Measurements from ENCODE around the genes DHRS9 and PHOSPHO2.

GRCh38 chr2:167250332-167251133 lies 42.3 kb upstream of the B3GALT1 start:
- RRBS: no CpG with 5 or more reads among the region's 15 CpGs

DNA sequence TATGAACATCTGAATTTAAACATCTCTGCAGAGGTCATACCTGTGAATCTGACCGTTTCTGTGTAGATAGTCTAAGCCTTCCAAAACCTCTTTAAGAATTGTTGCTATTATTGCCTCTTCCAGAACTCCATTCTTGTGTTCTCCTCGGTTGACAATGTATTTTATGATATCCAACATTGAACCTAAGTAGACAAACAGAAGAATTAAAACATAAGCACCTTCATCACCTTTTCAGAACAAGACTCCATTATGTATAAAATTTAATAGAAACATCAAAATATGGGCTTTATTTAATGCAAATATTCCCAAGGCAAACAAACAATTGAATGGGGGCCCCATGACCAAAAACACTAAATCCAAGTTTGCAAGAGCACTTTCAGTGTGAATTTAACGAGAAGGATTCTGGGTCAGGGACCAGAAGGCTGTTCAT lies 83.7 kb downstream of the STK39 start:
- RRBS: no CpG with 5 or more reads among the region's 3 CpGs

- RRBS: no CpG with 5 or more reads among the region's 4 CpGs
These were observed 65.5 kb downstream of the STK39 start for GRCh38 chr2:168181906-168182312.

GRCh38 chr2:169069281-169069955 lies at the start of gene DHRS9:
Gene DHRS9 (plus strand): TSS chr2:169069563.
- RRBS: no CpG with 5 or more reads among the region's 8 CpGs

DNA sequence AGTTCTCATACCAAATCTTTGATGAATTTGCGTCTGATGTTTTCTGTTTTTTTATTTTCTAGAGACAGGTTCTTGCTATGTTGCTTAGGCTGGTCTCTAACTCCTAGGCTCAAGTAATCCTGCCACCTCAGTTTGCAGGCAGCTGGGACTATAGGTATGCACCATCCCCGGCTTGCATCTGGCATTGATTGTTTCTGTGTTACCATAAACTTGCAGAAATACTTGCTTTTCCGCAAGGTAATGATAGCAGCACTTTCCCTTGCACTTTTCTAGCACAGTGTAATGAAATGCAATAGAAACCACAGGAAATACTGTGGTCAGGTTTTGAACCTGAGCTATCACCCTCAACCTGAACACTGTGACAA lies 38.2 kb downstream of the DHRS9 start:
- RRBS: no CpG with 5 or more reads among the region's 3 CpGs

DNA sequence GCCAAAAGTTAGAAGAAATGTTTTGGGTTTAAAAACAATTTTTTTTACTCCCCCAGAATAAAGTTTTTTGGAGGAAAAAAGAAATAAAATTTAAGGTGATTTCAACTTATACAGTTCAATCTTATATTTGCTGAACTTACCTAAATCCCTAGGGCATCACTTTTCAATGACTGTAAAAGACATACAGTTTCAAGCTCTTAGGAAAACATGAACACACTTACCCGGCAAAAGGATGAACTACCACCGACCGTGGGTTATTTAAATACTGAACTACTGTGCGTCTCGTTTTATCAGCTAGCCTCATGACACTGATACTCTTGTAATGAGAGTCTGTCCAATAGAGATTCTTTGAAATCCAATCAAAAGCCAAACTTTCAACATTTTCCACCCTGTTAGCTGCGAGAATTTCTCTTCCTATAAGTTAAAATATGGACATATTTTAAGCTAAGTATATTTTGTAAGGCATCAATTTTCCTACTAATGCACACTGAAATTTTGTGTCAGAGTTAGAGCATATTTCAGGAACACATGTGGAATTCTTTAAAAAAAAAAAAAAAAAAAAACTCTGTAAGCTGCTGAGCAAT lies 103.4 kb downstream of the LRP2 start:
- RRBS: no CpG with 5 or more reads among the region's 6 CpGs

DNA sequence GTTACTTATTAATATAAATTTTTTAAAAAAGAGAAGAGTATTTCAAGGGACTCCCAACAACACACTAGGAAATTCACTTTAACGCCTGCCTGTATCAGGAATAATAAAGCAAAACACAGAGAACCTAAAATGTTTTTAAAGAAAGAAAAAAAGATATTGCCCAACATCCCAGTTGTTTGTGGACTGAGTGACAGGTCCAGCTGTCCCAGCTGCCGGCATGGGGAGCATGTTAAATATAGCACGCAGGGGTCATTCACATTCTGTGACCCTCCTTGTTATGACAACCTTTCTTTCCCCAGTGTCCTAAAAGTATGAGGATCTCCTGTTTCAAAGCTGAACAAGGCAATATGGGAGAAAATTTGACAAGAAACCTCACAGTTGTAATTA lies 4.4 kb downstream of the KLHL41 start:
- RRBS: no CpG with 5 or more reads among the region's 3 CpGs

DNA sequence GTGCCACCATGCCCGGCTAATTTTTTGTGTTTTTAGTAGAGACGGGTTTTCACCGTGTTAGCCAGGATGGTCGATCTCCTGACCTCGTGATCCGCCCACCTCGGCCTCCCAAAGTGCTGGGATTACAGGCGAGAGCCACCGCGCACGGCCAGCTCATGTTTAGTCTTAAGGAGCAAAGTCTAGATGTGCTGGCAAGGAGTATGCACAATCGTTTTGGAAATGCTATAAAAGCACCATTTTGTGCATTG lies 1.2 kb downstream of the PPIG start:
- RRBS: no CpG with 5 or more reads among the region's 12 CpGs

- RRBS: 2% methylated on average over 4 of the region's 65 CpGs
These were observed at the start of gene PHOSPHO2 for GRCh38 chr2:169694088-169694958. Gene PHOSPHO2 (plus strand): TSS chr2:169694469.

- RRBS: no CpG with 5 or more reads among the region's 6 CpGs
These were observed 122.2 kb downstream of the UBR3 start for GRCh38 chr2:169949368-169950035.

GRCh38 chr2:170362680-170363616 lies 185.0 kb downstream of the MYO3B start:
- RRBS: no CpG with 5 or more reads among the region's 6 CpGs

DNA sequence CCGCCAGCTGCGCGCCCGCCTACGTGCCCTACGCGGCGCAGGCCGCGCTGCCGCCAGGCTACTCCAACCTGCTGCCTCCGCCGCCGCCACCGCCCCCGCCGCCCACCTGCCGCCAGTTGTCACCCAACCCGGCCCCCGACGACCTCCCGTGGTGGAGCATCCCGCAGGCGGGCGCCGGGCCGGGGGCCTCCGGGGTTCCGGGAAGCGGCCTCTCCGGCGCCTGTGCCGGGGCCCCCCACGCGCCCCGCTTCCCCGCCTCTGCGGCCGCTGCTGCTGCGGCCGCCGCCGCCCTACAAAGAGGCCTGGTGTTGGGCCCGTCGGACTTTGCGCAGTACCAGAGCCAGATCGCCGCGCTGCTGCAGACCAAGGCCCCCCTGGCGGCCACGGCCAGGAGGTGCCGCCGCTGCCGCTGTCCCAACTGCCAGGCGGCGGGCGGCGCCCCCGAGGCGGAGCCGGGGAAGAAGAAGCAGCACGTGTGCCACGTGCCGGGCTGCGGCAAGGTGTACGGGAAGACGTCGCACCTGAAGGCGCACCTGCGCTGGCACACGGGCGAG lies 1.6 kb downstream of the SP5 start:
- RRBS: 34% methylated on average over 8 of the region's 72 CpGs

DNA sequence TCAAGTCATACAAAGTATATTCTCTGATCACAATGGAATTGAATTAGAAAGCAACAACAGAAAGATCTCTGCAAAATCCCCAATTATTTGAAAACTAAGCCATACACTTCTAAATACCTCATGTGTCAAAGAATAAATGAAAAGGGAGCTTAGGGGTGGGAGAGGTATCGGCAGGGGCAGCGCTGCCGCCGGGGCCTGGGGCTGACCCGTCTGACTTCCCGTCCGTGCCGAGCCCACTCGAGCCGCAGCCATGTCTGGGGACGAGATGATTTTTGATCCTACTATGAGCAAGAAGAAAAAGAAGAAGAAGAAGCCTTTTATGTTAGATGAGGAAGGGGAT lies 18.7 kb upstream of the ERICH2 start:
- RRBS: no CpG with 5 or more reads among the region's 11 CpGs

GRCh38 chr2:170947991-170948248 lies 18.9 kb downstream of the GORASP2 start:
- RRBS: no CpG with 5 or more reads among the region's 6 CpGs

DNA sequence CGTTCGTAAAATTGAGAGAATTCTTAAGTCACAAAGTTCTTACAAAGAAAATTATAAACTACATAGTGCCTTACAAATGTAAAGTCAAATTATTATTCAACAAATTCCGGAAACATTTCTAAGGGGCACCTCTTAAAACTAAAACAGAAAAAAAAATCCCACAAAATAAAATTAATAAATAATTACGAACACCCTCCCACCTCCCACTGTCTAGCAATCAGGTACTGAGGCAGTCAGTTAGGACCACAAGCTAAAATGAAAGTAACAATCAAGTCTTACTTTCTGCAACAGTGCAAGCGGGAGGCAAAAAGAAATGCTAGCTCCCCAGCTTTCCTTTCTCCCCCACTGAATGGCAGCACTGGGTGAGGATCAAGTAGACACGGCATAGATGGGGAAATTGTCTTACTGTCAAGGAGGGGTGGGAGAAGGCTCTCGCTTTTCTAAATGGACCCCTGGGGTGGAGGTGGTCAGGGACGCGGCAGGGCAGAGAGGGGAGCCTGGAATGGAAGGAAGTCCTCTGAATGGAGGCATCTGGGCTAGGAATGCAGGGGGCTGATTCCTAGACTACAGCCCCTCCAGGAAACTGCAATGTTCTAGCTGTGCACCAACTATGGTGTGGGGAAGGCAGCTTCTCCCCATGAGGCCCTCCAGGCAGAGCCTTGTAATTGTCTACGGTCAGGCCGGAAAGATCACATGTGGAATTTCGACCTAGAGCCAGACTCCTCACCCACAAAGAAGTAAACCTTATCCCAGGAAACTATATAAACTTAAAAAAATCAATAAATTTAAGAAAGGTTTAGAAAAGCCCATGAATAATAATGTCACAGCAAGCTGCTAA lies 24.3 kb downstream of the METTL8 start:
- RRBS: no CpG with 5 or more reads among the region's 12 CpGs

DNA sequence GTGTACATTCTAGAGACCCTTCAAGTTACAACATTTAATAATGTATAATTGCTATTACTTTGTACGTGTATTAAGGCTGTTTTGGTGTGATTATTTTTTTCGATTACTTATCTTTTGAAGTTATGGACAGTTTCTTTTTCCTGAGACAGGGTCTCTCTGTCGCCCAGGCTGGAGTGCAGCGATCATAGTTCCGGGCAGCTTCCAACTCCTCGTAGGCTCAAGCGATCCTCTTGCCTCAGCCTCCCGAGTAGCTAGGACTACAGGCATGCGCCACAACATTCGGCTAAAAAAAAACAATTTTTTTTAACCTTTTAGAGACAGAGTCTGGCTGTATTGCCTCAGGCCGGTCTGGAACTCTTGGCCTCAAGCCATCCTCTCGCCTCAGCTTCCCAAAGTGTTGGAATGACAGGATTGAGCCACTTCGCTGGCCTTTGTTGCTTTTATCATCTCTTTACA lies 912 bp downstream of the HAT1 start:
- RRBS: no CpG with 5 or more reads among the region's 13 CpGs

GRCh38 chr2:172095931-172096275 lies 6.8 kb downstream of the DLX2 start:
- RRBS: no CpG with 5 or more reads among the region's 16 CpGs

GRCh38 chr2:172096276-172097058 lies 6.2 kb downstream of the DLX2 start:
- RRBS: 95% methylated on average over 8 of the region's 54 CpGs

DNA sequence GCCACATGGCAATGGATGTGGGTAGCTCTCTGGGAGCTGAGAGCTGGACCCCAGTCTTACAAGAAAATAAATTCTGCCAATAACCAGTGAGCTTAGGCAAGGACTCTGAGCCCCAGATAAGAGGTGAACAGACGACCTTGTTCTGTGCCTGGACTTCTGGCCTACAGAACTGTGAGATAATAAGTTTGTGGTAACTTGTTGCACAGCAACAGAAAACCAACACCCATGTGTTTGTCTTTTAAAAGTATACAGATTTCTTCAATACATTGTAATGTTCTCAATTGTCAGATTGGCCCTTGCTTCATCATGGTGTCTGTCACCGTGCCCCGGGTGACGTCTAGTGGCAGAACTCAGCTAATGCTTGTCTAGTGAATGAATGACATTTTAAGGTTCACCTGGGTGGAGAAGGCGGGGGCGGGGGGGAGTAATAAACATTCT lies 123.5 kb upstream of the DLX2 start:
- RRBS: no CpG with 5 or more reads among the region's 6 CpGs

All from PFSK-1 (cell line).